Foreskin keratinocyte (primary cell): ENCODE measurements around a stretch of chr21.

DNA sequence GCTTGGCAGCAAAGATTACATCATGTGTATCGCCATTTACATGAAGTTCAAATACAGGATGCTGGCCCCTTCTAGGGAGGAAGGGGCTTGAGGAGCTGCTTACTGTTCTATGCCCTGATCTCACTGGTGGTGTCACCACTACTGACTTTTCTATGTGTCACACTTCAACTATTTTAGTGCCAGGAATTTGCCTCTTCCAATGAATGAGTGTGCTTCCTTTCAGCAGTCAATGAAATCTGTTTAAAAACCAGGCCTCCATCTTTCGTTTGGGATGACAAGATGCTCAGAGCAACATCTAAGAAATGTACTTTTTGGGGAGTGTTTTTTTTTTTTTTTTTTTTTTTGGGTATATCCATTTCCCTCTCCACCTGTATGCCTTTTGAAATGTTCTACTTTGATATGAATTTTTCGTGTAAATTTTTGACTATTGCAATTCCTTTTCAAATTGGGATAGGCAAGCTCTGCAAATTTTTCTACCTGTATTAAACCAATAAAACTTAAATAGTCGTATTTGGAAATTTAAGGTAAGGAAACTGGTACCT, 31.3 kb downstream of the MRAP start:
- RAMPAGE, total RNA, result no peak

GRCh38 chr21:32377033-32377636, 15.7 kb downstream of the URB1 start:
- RAMPAGE, total RNA, result no peak

GRCh38 chr21:32378666-32379487, 13.9 kb downstream of the URB1 start:
- RAMPAGE, total RNA, result no peak

GRCh38 chr21:32382347-32382905, 10.4 kb downstream of the URB1 start:
- RAMPAGE, total RNA, result no peak

DNA sequence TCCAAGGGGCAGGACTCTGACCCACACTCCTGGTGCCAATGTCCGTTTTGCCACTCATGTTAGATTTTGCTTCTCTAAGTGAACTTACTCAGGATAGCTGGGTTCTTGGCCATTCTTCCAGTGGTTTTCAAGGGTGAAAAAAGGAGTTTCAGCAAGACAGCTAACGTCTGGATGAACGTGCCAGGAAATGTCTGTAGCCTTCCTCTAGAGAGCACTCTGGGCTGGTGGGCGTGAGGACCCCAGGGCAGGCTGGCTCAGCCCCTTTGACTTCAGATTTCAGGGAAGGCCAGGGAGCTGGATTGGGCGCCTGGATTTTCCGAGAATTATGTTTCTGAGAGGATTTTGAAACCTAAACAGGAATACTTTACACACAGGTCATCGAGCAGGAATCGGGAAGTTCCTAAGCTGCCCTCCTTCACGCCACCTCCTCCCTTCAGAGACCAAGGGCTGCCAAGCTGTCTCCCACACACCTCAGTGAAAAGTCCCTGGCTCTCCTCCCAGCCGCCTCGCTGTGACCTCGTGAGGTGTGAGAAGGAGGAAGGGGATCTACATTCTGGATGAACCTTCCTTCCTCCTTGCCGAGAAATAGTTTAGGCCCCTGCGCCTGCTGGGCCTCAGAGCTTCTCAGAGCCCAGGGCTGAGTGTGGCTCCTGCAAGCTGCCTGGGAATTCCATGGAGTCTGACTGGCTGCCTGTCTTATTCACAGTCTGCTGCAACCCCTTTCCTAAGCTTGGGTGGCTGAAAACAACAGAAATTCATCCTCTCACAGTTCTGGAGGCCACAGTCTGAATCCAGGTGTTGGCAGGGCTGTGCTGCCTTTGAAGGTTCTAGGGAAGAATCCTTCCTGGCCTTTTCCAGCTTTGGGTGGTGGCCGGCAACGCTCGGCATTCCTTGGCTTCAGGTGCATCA, 38.6 kb downstream of the EVA1C start:
- RAMPAGE, total RNA, result no peak

DNA sequence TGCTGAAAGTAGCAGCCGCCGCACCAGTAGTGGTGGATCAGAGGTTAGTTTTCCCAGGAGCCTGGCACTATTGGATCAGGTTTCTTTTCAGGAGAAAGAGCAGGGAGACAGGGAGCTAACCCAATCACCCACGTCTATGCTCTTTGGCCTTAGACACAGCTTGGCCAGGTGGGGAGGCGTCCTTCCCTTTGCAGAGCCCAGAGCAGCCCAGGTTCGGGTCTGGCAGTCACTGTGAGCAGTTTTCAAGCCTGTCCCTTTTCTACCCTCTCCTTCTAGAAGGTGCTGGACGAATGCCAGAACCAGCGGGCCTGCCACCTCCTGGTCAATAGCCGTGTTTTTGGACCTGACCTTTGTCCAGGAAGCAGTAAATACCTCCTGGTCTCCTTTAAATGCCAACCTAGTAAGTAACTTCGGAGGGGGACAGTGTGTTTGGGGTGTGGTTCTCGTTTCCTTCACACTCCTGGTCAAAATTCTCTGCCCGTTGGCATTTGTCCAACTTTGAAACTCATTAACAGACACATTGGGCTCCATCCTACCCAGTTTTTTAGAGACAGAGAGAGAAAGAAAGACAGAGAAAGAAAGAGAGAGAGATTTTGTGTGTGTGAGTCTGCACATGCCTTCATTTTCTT, 44.9 kb downstream of the EVA1C start:
- RAMPAGE, total RNA, result no peak

GRCh38 chr21:32505415-32505748, 79.9 kb downstream of the TCP10L start:
- RAMPAGE, total RNA, result no peak

GRCh38 chr21:32520891-32522095, 64.0 kb downstream of the TCP10L start:
- RAMPAGE, total RNA, result no peak

DNA sequence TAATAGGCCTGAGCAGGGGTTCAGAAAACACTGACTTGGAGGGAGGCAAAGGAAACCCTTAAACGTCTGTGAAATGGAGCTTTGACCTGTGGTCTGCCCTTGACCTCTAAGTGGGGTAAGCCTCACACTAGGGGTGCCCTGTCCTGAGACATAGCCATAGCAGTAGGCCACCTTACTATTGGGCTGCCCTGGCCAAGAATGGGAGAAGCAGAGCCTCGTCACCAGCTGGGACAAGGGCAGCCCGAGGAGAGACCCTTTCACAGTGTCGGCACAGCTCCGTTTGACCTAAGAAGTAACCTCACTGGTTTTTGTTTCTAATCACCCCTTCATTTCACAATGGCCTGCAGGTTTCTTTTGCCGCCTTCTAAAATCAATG, 26.4 kb upstream of the IFNAR2 start:
- RAMPAGE, total RNA, result no peak

DNA sequence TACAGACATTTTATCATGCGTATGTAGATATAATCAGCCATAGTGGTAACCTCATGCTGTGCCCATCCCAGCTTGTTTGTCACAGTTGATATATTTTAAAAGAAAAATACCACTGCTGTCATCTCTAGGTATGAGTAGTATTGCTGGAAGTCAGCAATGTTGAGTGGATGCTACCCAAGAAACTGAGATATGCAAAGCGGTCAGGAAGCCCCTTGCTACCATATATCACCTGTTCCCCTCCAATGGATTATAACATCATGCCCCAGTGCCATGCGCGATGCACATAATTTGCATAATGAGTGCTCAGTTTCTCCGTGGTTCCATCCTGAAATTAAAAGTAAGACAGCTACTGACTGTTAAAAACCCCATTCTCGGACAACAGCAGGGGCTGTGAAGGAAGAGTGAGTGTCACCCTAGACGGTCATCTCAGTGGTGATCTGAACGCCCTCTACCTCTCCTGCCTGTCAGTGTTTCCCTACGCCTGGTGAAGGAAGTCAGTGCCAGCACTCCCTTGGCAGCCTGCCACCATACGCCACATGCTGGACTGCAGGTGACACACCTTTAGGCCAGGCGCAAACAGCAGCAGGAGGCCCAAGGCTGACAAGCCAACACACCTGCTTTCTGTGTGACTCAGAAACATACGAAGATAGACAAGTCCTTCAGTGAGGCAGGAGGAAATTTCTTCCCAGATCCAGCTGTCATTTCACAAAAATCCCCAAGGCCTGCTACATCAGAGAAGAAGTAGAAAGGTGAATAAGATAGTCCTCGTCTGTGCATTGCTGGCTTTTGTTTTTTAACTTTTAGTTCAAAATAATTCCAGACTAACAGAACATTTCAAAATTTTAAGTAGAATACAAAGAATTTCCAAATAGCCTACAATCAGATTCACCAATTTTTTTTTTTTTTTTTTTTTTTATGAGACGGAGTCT, 2.9 kb downstream of the IL10RB start:
- RAMPAGE, total RNA, result no peak

- RAMPAGE, total RNA, result no peak
Observed at GRCh38 chr21:33286086-33286745, 20.0 kb downstream of the IL10RB start.

DNA sequence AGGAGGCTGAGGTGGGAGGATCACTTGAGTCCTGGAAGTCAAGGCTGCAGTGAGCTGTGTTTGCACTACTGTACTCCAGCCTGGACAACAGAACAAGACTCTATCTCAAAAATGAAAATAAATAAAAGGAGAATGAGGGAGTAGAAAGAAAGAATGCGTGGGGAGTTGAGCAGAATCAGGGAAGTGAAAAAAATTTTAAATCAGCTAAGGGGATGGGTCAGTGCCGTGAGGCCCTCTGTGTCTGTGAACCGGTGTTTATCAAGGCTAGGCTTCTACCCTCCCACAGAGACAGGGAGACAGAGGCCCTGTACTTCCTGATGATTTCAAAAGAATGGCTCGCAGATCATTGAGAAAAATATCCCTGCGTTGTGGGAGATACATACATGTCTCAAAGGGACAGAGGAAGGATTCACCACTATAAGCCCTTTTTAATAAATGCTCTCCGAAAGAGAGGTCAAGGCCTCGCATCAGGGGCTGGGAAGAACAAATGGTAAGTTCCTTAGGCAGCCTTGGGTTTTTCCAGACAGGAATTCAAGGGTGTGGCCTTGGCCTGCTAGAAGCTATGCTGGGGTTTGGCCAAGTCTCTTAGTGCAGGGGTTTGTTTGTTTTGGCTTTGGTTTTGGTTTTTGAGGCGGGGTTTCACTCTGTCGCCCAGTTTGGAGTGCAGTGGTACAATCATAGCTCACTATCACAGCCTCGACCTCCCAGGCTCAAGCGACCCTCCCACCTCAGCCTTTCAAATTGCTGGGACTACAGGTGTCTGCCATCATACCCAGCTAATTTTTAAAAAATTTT, 20.8 kb downstream of the IL10RB start:
- RAMPAGE, total RNA, result no peak

DNA sequence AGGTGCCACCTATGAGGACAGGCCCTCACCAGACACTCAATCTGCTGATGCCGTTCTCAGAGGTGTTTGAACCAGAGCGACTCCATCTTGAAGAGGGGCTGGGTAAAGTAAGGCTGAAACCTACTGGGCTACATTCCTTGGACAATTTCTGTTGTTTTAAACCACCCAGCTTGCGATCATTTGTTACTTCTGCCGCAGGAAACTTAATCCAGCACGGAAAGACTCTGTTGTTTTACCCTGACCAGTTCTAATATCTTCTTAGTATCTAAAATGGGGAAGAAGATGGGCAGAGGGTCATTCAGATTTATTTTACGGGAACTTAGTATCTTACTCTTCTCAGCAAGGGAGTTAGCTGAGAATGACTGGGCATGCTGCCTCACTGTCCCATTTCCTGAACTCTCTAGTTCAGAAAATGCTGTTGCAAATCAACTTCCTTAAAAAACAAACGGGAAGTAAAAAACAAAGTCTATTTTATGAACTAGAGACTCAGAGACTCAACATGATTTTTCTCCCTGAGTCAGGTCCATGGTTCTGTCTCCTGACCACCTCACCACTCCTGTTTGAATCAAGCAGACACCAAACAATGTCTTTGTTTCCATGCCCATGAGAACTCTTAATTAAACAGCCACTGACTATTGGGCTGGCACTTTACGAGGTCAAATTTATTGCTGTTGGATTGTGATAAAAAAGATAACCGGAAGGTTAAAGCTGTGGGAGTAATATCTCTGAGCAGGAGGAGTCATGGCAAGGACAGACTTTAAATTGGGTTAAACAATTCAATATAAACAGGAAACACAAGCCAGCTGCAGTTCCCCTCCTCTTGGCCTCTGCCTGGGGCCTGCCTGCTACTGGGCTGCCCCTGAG, 23.8 kb upstream of the IFNAR1 start:
- RAMPAGE, total RNA, result no peak

DNA sequence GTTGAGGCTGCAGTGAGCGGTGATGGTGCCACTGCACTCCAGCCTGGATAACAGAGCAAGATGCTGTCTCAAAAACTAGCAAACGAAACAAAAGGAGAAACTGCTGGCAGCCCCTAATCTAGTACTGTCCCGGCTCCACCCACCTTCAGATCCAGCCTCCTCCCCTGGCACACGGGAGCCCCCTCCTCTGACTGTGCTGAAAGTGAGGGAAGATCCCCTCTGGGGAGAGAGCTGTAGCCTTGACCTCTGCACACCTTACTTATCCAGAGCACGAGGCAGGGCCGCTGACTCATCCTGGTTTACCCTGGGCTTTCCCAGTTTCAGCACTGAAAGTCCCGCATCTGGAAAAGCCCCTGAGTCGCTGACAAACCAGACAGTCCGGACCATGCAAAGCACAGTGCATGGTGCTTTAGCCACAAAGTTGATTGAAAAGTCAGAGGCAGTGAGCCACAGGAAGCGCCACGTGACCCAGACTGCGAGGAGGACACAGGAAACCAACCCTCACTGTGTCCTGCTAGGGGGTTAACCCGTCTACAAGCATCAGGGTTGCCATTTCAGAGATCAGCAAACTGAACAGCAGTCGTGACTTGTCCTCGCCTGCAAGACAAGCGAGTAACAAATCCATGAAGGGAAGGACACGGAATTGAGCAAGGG, 20.2 kb upstream of the IFNGR2 start:
- RAMPAGE, total RNA, result no peak

GRCh38 chr21:33421998-33422509, 18.8 kb downstream of the IFNGR2 start:
- RAMPAGE, total RNA, result no peak

GRCh38 chr21:33626176-33626508, 15.4 kb downstream of the CRYZL1 start:
- RAMPAGE, total RNA, result no peak

- RAMPAGE, total RNA, result no peak
Observed at GRCh38 chr21:33657171-33657609, 14.9 kb downstream of the ITSN1 start.

- RAMPAGE, total RNA, result no peak
Observed at GRCh38 chr21:33948154-33949156, 32.9 kb upstream of the ATP5PO start.

DNA sequence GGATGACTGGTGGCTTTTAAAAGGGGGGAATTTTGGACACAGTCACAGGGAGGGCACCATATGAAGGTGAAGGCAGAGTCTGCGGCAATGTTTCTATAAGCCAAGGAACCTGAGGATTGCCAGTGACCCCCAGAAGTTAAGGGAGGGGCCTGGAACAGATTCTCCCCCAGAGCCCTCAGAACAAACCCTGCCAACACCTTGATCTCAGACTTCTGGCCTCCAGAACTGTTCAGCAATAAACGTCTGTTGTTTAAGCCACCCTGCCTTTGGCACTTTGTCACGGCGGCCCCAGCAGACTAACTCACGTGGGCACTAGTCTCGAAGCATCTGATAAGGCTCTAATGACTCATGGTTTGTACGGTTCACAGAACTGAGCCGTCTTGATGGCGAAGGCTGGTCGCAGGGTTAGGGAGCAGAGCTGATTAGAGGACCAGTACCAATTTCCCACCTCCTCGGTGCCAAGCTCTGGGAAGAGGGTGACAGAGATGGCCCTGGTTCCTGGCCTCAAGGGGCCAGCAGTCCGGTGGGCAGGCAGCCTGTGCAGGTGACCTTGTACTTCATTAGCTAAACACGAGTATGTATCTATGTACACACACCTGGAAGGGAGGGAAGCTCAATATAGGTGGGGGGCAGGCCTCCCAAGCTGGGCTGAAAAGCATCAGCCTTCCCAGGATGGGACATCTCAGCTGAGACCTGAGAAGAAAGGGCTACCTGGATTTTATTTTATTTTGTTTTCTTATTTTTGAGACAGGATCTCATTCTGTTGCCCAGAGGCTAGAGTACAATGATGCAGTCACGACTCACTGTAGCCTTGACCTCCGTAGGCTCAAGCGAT, 112.8 kb downstream of the MRPS6 start:
- RAMPAGE, total RNA, result no peak

GRCh38 chr21:34198236-34198418, 124.7 kb downstream of the MRPS6 start:
- RAMPAGE, total RNA, result no peak